Mesenchymal stem cell of Wharton's jelly (primary cell): ENCODE measurements around the gene PRND.

DNA sequence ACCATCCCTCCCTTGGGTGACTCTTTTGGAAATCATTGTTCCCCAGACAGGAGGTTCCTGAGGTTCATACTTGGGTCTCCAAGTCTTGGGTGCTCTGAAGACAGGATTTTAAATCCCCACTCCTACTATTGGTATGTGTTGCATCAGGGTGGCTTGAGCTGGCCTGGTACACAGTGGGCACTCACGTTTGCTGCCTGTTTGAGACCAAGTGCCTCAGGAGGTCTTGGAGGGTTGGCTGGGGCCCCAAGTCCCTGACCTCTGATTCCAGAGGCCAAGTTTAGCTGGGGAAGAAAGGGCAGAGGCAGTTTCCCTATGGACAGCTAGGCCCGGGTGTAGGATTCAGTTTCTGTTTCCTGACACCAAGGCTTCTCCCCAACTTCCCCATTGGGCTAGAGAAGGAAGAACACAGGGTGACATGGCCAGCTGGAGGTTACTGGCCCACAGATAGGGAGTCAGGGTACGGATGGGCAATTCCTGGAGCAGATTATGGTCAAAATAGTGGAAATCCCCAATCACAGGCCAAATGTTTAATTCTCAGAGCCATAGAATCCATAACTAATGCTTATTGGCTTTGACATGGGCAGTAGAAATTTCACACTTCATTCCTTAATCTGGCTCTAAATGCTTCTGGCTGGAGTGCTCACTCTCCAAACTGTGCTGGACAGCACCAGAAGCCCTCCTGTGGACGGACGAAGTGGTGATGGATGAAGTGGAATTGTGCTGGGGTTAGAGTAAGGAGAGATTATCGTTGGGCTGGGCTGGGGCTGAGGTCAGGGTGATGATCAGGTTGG, 1.1 kb downstream of the SIGLEC1 start:
- CAGE, long polyA plus RNA, result no peak

DNA sequence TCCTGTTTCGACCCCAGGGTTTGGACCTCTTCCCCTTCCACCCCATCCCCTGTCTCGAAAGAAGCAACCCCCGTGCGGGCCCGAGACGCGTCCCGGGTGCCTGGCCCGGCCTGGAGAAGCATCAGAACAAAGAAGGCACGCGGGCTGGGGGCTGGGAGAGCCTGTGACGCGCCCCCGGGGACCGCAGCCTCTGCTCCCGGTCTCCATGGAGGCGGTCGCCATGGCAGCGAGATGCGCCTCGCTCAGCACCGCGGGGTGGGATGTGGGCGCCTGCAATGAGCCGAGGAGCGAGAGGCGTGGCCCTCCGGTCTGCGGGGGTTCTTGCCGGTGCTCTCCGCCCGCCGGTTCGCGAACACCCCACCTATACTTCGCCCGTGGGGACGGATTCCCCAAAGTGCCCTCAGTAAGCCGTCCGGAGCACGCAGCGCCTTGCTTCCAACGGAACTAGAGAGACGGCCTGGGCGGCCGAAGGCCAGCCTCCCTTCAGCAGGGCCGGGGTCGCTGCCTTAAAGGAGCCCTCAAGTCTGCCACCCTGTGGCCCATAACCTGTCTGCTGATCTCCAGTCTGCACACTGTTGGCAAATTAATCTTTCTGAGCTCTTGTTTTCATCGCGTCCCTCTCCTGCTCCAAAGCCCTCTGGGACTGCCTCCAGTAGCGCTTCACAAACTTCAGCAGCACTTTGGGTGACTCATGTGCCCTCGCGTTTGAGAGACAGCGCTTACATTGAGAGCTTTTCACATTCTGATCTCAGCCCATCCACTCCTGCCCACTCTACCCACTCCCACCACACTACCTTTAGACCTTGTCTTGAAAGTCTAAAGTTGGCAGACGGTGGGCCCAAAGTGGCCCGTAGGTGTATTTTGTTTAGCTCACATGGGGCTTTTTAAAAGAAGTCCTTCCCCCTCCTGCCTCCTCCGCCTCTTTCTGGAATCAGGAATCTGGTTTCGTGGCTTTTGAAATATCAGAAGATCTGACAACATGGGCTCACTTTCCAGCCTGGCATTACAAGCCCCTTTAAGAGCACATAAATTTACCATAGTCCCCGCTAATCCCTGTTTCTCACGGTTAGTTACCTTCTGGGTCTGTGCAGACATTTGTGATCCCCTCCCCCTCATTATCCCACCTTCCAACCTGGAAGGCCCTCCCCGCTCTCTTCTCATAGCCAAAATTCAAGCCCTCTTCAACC, 1.1 kb upstream of the ADISSP start:
- CAGE, long polyA plus RNA, result no peak

- CAGE, long polyA plus RNA, result no peak
Observed at GRCh38 chr20:3800431-3801142, 4.5 kb downstream of the CDC25B start.

- CAGE, long polyA plus RNA, result no peak
Observed at GRCh38 chr20:3916568-3917667, 27.7 kb downstream of the PANK2 start.

DNA sequence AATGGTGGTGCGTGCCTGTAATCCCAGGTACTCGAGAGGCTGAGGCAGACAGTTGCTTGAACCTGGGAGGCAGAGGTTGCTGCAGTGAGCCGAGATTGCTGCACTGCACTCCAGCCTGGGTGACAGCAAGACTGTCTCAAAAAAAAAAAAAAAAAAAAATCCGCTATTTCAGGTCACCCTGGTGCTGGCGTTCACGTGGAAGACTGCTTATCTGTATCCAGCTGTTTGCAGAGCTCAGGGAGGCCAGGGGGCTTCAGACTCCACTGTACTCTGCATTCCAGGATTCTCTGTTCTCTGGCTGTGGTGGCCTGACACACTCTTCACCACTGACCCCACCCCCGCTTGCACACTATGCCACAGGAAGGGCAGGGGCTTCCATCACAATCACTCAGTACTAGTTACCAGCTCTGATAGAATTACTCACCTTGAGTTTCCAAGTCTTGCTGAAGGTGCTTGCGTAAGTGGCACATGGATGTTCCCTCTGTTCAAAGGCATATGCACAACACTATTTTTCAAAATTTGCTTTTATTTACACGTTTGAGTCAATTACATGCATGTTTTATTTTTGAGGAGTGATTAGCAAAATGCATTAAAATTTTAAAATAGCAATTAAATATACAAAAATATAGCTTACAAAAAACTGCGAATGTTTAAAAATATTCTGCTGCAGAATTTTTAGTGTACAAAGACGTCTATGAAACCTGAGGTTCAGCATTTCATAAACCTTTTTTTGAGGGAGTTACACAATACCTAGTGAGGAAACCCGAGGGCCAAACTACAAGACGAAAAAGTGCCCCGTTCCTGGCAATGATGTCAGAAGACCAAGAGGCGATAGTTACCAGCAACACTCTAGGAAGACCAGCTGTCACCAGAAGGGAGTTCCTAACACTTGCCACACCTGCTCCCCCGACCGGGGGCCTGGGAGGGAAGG, 37.9 kb downstream of the PANK2 start:
- CAGE, long polyA plus RNA, result no peak

DNA sequence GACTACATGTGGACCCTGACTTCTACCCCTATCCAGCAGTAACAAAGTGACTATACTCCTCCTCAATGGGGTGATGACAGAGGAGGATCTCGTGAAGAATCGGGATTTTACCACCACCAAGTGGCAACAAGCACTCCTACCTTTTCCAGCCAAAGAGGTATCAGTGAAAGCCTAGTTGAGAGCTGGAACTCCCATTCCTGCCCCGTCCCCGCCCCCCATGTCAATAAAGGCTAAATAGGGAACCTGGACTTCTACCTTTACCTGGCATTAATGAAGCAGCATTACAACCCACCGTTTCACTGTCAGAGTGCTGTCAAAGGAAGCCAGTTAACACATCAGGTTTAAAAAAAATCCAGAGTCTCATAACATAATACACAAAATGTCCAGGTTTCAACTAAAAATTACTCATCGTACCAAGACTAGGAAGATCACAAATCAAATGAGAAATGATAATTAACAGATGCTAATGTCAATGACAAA, 45.3 kb downstream of the RNF24 start:
- CAGE, long polyA plus RNA, result no peak

DNA sequence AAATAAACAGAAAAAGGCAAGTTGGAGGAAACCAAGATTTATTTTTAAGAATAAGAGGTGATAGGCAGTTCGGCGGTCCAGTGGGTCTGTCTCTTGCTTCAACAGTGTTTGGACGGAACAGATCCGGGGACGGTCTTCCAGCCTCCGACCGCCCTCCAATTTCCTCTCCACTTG, 8.2 kb upstream of the RNF24 start:
- CAGE, long polyA plus RNA, result no peak

- CAGE, long polyA plus RNA, result no peak
Observed at GRCh38 chr20:4033558-4033978, 18.2 kb upstream of the RNF24 start.

DNA sequence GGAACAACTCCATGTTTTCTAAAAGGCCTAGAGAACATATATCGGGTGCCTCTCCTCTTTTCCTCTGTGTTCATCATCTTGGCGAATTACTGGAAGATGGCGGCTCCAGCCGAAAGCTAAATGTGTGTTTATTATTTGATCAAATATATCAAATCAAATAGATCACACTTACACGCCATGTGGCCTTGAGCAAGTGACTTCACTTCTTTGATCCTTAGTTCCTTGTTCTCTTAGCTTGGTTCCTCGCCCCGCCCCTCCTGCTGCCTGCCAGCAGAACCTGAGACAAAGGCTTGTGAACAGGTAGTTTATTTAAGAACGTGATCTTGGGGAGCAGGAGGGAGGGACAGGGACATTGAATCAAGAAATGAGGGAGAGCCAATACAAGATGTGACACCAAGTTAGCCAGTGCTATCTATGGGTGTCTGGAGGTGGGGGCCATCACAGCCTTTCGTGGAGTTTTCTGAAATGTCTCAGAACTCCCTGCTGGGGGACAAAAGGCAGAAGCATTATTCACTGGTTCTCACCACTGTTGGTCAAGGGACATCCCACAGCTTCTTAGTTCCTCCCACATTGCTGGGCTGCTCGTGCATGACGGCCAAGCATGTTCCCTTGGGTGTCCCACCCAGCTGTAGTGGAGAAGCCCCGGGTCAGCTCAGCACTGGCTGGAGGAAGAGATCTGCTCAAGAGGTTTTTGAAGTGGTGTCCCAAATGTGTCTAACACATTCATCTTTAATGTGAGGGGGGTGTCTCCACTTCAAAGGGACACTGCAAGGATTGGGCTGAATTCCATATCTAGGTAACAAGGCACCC, 44.9 kb upstream of the RNF24 start:
- CAGE, long polyA plus RNA, result no peak

DNA sequence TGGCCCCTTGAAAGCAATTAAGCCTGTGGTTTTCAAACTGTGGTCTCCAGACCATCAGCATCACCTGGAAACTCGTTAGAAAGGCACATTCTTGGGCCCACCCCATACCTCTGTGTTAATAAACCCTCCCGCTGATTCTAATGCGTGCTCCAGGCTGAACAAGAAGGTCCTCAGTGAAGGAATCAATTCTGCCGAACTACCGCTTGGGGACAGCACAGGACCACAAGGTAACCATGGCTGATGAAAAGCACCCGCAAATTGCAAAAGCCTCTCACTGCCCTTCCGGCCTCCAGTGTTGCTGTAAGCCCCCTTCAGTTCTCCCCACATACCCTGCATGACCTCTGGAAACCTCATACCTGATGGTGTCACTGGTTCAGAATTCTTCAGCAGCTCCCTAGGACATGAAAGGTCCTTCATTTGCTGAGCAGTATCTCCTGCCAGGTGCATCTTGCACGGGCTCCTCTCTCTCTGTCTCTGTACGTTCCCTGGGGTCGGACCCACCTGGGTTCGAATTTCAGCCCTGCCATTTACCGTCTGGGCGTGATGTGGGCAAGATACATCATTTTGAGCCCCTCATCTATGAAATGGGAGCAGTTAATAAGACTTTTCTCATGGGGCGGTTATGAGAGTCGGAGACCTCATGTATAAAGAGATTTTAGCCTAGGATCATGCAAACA, 39.9 kb upstream of the SMOX start:
- CAGE, long polyA plus RNA, result no peak

DNA sequence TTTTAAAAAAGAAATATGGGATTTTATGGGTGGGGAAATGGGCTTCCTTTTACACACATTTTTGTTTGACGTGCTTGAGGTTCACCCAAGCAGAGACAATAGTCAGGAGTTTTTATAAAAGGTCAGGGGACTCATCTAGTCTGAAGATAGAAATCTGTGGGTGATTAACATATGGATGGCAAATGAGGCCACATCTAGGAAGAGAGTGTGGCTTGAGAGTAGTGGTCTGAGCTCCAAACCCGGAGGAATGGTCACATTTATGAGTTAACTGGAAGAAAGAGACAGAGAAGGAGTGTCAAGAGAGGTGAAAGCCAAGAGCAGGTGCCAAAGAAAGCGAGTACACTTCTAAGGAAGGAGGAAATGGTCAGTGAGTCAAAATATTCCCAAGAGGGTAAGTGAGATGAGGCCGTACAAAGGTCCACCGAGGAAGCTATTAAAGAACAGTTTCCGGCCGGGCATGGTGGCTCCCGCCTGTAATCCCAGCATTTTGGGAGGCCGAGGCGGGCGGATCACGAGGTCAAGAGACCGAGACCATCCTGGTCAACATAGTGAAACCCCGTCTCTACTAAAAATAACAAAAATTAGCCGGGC, 28.8 kb upstream of the SMOX start:
- CAGE, long polyA plus RNA, result no peak

DNA sequence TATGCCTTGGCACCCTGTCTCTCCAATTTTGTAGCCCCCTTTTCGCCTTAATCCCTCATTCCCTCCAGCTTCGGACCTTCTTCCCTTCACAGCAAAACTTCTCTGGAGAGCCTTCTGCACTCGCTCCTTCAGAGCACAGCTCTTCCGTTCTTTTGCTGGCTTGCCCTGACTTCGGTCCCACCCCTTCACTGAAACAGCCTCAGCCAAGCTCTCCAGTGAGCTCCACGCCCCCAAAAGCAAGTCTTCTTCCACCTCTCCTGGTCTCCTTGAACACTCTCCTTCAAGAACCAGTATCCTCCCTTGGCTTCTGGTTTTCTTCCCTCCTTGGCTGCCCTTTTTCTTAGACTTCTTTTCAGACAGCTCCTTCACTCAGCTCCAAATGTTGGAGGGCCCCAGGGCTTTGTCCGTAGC, 1.5 kb downstream of the SMOX start:
- CAGE, long polyA plus RNA, result no peak

GRCh38 chr20:4183265-4183481, 34.5 kb downstream of the SMOX start:
- CAGE, long polyA plus RNA, result no peak

- CAGE, long polyA plus RNA, result no peak
Observed at GRCh38 chr20:4720613-4721264, 970 bp upstream of the PRND start.

- CAGE, long polyA plus RNA, result no peak
Observed at GRCh38 chr20:4721522-4722364, at the start of gene PRND. PRND (plus strand) TSS chr20:4721909.

DNA sequence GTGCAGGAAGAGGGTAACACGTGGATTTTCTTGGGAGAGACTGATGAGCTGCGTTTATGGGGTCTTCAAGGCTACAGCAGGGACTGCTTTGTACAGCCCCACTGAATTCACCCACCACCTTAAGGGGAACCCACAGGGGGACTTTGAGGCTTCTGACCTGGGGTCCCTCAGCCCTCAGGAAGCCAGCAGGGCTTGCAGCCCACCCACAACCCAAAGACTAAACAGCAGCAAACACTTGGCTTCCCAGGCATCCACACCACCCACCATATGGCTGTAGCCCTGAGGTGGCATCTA, 33.4 kb downstream of the RASSF2 start:
- CAGE, long polyA plus RNA, result no peak

DNA sequence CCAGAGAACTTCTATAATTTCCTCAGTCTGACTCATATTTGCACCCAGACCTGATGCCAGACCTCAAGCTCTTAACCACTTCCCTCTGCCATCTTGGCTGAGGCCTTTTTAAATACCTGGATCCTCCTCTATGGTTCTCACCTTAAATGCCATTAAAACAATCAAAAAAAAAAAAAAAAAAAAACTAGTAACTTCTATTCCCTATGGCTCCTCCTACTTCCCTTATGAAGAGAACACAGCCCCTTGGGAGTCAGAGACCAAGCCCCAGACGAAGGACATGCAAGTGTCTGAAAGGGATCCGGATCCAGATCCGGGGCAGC, 88.8 kb downstream of the SLC23A2 start:
- CAGE, long polyA plus RNA, result no peak

DNA sequence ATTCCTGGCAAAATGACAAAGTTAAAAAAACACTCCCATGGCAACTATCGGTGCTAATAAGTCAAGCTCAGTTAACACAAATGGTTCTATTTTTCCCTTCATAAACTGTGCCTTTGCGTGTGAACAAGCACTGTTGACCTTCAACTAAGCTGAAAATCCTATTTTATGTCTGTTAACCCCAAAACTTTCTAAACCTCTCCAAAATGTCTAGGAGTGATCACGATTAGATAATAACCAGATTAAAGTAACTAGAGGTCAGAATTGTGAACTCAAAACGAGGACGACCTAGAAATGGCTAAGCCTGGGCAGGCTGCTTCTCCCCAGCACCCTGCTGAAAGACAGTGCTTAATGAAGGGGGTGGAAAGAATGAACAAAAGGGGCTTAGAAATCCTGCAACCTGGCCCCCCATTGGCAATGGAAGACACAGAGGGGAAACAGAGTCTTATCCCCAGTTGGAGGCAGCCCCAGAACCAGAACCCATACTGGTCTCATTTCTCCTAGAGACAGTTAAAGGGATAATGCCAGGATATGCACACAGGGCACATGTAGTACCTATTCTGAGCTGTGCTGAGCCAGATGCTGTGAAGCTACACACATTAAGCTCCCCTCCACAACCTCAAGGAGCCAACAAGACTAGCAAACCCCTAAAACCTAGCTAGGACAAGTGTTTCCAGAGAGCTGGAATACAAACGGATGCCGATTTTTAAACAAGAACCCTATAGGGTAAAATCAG, 23.0 kb downstream of the SLC23A2 start:
- CAGE, long polyA plus RNA, result no peak

- CAGE, long polyA plus RNA, result no peak
Observed at GRCh38 chr20:5118567-5119084, 1.1 kb downstream of the PCNA start.

GRCh38 chr20:5128192-5128837, 1.5 kb downstream of the CDS2 start:
- CAGE, long polyA plus RNA, result no peak